Cerebellum (tissue), 5 donors: ENCODE measurements around the genes ANAPC16, MCU and FUT11.

DNA sequence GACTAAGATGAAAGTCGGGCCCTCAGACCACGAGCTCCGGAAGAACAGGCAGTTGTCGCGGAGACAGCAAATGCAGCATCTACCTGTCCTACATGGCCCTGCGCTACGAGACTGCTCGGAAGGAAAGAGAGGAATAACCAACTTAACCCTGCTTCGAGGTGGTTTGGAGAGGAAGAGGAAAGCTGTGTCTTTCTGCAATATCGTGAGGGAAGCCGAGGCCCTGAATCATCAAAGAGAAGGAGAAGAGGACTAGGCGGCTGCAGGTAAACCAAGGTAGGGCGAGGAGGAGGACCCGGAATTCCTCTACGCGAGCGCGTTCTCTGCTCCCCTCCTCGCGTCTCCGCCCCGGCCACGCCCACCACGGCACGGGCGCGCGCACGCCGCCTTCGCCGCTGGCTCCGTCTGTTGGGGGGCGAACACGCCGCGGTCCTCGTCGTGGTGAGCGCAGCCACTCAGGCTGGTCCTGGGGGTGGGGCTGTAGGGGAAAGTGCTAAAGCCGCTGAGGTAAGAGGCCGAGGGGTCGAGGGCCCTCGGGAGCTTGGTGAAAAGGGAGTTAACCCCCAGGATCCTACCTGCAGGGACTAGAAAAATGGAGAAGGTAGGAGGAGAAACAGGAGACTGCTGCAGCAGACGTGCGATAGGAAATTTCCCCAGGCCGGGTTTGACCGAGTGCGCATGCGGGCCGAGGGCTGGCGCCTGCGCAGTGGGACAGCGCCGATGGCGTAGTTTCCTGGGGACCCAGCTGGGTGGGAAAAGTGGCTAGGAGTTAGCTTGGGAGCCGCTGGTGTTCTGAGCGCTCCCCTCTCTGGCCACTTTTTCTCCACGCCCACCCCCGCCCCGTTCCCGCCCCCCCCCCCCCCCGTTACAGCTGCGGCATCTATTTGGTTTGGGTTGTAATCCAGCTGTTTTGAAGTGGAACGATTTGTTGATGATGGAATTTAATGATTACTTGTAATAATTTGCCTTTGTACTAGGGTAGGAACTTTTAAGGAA, at the start of gene ANAPC16:
Gene ANAPC16, plus strand, starts transcription at position 378 of the 993 bp plus-strand sequence.
- PRO-cap, 3 experiments: peak in 3 of 3 experiments; most common plus-strand start position 752 of the sequence (in 3); most common minus-strand start position 663 of the sequence (in 3)
- RAMPAGE, long total RNA: start-site peak on the minus strand centred at position 323 of the sequence, 86 bp wide, 79 and 48 reads in 2 replicates; start-site peak on the plus strand centred at position 417 of the sequence, 44 bp wide, 512 and 271 reads in 2 replicates; start-site peak on the minus strand centred at position 660 of the sequence, 49 bp wide, 41 and 78 reads in 2 replicates

DNA sequence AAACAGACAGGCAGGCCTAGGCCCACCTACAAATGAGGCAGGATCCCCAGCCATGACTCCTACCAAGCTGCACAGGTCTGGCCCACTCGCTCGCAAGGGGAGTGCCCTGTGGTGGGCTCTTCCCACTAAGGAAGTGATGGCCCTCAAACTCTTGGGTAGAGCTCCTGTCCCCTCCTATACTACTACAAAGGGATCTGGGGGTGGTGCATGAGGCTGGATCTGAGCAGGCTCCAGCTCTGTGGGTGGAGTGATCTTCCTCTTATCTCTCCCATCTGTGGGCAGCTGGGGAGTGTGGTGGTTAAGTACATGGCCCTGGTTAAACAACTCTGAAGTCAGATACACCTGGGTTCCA, 17.2 kb downstream of the DDIT4 start:
- PRO-cap, 3 experiments: no peak in any of the 3 experiments
- RAMPAGE, long total RNA: no peak

GRCh38 chr10:72319241-72319817, 35.4 kb downstream of the DNAJB12 start:
- PRO-cap, 3 experiments: peak in 2 of 3 experiments; most common minus-strand start chr10:72319749 (in 1)
- RAMPAGE, long total RNA: no peak

DNA sequence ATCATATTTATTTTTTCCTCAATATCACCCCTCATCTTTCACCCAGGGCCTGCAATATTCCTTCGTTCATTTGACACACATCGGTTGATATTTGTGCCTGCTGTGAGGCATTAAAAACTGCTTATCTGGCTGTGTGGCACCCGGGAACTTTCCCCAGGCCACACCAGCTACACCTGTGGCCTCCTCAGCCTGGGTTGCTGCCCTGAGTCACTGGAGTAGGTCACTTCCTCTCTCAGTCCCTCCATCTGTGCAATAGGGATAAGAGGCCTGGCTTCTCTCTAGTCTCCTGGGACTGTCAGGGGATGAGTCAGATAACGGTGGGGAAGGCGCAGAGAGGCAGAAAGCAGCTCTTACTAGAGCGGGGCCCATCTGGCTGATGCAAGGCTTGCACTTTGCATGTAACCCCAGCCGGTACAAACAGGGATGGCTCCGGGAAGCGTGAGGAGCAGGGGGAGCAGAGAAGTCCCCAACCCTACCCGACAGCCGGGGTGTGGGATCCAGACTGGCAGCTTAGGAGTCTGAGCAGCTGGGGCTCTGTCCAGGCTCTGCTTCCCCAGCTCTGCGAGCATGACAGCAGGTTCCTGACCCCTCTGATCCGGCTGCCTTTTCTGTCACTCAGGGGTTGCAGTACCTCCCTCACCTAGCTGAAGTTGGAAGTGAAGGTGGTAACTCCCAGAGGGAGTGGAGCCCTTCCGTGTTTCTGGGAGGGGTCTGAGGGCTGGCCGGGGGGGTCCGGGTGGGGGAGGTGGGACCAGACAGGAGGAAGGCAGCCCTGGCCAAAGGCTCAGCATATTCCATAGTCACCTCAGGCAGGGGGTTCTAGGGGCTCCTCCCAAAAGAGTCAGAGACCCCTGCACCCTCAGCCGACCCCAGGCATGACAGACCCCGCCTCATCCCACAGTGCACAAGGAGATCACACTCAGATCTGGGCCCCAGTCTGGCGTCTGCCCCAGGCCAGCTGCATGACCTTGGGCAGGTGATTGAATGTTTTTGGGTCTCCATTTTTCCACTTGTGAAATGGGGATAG, 33.8 kb downstream of the DNAJB12 start:
- PRO-cap, 3 experiments: peak in 2 of 3 experiments; most common plus-strand start position 310 of the sequence (in 2); most common minus-strand start position 177 of the sequence (in 1)
- RAMPAGE, long total RNA: no peak

GRCh38 chr10:72322440-72322944, 32.2 kb downstream of the DNAJB12 start:
- PRO-cap, 3 experiments: no peak in any of the 3 experiments
- RAMPAGE, long total RNA: no peak

- PRO-cap, 3 experiments: peak in 2 of 3 experiments; most common plus-strand start chr10:72325564 (in 1); most common minus-strand start chr10:72325434 (in 2)
- RAMPAGE, long total RNA: no peak
These were observed 29.4 kb downstream of the DNAJB12 start for GRCh38 chr10:72325110-72325900.

DNA sequence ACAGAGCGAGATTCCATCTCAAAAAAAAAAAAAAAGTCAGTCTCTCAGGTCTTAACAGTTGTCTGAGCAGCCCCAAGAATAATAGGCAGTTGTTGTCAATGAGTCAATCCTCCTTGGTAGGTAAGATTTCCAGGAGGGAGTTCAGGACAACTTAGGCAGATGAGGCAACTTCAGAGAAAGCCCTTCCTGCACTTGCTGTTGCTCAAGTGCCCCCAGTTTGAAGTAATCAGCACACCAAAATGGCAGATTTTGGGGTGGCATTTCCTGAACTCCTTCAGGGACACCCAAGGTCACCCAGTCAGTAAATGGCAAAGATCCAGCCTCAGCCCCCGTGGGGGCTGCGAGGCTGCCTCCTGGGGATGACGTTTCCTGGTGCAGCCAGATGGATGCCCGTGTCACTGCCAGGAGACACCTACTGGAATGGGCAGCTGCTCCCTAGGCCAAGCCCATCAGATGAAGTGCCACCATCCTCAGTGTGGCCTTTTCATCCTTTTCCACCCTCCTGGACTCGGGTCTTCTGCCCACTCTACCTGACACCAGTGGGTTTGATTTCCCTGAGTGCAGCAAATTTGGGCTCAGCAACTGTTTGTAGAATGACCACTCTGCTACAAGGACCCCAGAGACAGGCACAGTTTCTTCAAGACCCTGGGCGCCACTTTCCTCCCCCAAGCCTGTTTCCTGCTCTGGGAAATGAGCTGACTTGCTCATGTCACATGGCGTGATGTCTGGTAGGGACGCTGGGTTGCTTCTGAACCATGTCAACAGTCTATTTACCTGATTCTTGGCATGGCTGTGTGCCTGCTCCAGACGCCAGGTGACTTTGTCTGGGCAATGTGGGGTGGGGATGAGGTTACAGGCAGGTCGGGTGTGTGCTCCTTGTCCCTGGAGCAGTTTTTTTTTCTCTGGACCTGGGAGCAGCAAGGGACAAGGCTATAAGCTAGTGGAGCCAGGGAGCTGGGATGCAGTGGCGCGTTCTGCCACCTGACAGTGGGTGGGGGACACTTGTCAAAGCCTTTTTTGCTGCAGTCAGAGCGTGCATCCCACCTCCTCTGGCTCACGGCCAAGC, 23.4 kb downstream of the DNAJB12 start:
- PRO-cap, 3 experiments: no peak in any of the 3 experiments
- RAMPAGE, long total RNA: no peak

DNA sequence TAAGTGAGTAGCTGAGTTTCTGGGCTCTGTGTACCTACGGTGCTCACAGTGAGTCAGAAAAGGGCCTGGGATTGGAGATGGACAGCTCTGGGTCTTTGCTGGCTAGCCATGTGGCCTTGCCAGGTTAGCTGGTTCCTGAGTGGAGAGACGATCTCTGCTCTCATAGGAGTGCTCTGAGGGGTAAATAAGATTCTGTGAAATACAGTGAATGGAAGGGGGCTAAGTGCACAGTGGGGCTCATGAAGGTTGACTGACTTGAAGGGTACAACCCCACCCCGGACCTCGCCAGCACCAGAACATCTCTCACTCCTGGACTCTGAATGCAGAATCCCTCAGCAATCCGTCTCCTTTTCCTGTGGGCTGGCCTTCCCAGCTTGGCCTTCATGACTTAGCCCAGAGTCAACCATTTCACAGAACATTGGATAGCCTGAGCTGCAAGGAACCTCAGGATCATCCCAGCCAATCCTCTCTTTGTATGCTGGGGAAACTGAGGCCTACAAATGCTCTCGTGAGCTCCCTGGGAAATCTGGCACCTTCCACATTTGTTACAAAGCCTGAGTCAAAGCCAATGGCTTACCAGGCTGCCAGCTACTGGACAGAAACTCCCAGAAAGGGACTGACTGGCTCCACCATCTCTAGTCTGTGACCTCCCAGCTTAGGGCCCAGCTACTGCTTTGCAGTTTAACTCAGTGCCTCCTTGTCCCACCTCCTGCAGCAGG, 3.9 kb downstream of the DNAJB12 start:
- PRO-cap, 3 experiments: no peak in any of the 3 experiments
- RAMPAGE, long total RNA: no peak

DNA sequence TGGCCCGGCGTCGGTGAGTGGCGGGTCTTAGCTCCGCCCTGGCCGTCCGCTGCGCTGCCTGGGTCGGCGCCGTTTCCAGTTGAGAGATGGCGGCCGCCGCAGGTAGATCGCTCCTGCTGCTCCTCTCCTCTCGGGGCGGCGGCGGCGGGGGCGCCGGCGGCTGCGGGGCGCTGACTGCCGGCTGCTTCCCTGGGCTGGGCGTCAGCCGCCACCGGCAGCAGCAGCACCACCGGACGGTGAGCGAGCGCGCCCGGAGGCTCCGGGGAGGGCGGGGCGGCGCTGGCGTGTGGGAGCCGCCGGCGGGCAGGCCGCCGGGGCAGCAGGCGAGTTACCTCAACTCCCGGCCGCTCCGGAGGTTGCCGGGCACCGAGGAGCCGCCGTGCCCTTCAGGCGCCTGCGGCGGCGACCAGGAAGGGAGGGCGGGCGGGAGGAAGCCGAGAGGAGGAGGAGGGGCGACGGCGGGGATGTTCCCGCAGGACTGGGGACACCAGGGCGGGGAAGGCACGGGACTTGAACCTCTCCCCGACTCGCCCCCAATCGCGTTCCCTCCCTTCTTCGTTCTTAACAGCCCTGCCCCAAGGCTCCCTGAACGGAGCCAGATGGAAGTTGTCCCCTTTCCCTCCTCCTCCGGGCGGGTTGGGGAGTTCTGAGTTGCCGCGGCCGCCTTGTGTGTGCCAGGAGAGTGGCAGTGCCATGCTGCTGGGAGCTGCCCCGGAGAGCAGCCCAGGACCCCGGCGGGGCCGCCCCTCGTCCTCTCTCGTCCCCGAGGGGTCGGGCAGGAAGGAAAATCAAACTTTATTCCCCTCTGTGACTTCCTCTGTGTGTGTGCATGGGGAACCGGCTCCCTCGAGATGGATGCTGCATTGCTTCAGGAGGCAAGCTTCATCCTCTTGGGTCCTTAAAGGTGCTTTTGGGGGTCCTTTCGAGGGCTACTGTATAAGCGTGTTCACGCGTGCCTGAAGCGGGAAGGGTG, at the start of gene MCU:
Gene MCU, plus strand, starts transcription at position 78 of the 973 bp plus-strand sequence.
- PRO-cap, 3 experiments: peak in 3 of 3 experiments; most common plus-strand start position 78 of the sequence (in 3); most common minus-strand start position 407 of the sequence (in 2)
- RAMPAGE, long total RNA: no peak

DNA sequence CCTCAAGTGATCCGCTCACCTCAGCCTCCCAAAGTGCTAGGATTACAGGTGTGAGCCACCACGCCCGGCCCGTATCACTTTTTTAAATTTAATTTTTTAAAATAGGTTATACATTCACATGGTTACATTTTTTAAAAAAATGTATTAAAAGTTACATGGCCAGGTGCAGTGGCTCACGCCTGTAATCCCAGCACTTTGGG, 10.6 kb downstream of the ECD start:
- PRO-cap, 3 experiments: no peak in any of the 3 experiments
- RAMPAGE, long total RNA: no peak

DNA sequence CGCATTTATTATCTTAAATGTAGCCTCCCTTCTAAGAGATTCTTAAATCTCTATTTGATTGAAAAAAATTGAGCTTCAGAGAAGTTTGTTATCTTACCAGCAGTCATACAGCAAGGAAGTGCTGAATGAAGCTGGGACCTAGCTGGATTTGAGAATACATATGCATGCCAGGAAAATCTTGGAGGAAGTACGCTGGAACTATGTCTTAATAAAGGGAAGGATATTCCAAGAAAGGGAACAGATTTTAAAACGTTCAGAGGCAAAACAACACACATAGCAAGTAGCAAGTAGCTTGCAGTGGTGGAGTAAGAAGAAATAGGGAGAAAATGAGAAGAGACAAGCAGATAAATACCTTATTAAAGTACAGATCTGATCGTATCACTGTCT, 1.5 kb downstream of the CFAP70 start:
- PRO-cap, 3 experiments: no peak in any of the 3 experiments
- RAMPAGE, long total RNA: no peak

GRCh38 chr10:73490172-73490959, 5.5 kb downstream of the PPP3CB start:
- PRO-cap, 3 experiments: no peak in any of the 3 experiments
- RAMPAGE, long total RNA: no peak

- PRO-cap, 3 experiments: no peak in any of the 3 experiments
- RAMPAGE, long total RNA: no peak
These were observed 10.5 kb upstream of the PPP3CB start for GRCh38 chr10:73506117-73506869.

GRCh38 chr10:73552827-73553128, 38.4 kb downstream of the USP54 start:
- PRO-cap, 3 experiments: no peak in any of the 3 experiments
- RAMPAGE, long total RNA: no peak

GRCh38 chr10:73644011-73644655, 2.9 kb upstream of the MYOZ1 start:
- PRO-cap, 3 experiments: no peak in any of the 3 experiments
- RAMPAGE, long total RNA: no peak

- PRO-cap, 3 experiments: no peak in any of the 3 experiments
- RAMPAGE, long total RNA: no peak
These were observed 13.3 kb upstream of the FUT11 start for GRCh38 chr10:73758645-73759388.

GRCh38 chr10:73771051-73771665, 918 bp upstream of the FUT11 start:
- PRO-cap, 3 experiments: no peak in any of the 3 experiments
- RAMPAGE, long total RNA: no peak

DNA sequence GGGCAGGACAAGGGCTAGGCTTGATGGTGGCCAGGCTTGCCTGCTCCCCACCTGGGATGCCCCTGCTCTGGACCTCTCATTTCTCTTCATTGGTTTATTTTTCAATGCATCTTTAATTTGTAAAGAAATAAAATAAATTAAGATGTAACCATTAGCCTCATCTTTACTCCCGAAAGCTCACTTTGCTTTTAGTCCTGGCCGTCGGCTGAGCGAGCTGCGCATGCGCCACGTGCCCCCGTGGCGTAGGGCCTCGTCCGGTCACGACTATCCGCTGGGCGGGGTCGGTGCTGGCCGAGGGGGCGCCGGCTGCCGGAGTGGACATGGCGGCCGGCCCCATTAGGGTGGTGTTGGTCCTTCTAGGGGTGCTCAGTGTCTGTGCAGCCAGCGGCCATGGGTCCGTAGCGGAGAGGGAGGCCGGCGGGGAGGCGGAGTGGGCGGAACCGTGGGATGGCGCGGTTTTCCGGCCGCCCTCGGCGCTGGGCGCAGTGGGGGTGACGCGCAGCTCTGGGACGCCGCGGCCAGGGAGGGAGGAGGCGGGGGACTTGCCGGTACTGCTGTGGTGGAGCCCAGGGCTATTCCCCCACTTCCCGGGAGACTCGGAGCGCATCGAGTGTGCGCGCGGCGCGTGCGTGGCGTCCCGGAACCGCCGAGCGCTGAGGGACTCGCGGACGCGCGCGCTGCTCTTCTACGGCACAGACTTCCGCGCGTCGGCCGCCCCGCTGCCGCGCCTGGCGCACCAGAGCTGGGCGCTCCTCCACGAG, at the start of gene FUT11:
Gene FUT11, plus strand, starts transcription at position 263 of the 761 bp plus-strand sequence.
- PRO-cap, 3 experiments: peak in 3 of 3 experiments; most common plus-strand start position 271 of the sequence (in 2); most common minus-strand start position 216 of the sequence (in 2)
- RAMPAGE, long total RNA: no peak

DNA sequence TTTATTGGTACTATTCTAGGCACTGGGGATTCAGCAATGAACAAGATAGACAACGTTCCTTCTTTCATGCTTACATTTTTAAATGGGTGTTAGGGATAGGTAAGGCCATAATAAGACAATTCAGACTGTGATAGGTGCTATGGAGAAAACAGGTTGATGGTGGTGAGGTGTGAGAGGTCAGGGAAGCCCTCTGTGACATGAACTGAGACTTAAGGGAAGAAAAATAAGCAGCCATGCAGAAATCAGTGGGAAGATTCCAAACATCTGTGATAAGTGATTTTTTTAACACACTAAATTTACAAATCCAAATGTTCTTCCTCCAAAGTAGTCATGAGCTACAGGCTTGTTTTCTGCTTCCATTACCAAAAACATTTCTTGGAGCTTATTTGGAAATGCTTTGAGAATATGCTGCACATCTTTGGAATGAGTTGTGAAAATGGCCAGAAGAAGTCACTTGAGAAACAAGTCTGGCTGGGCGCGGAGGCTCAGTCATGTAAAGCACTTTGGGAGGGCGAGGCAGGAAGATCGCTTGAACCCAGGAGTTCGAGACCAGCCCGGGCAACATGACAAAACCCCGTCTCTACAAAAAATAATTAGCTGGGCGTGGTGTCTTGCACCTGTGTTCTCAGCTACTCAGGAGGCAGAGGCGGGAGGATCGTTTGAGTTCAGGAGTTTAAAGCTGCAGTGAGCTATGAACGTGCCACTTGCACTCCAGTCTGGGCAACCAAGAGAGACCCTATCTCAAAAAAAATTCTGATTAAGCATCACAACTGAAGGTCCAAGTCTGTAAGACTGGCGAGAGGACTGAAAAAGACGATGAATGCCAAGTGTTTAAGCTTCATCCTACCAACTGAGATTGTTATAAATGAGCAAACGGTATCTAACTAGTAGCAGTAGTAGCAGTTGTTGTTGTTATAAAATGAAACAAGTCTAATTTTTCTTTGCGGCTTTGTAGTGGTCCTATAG, 922 bp upstream of the CHCHD1 start:
- PRO-cap, 3 experiments: no peak in any of the 3 experiments
- RAMPAGE, long total RNA: no peak

- PRO-cap, 3 experiments: no peak in any of the 3 experiments
- RAMPAGE, long total RNA: no peak
These were observed 10.7 kb downstream of the NDST2 start for GRCh38 chr10:73800443-73801436.